ENCODE measurements around a stretch of chr7.

DNA sequence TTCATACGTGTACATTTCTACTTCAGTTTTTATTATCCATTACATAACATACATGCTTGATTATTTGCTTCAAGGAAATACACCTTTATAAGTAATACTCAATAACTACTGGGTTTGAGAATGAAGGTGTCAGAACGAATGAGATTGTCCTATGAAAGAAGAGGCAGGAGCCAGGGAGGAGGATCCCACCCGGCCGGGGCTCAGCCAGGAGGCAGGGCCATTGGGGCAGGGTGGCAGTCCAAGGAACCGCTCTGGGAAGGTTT is 9.1 kb downstream of the TRIM56 start:
- PRO-cap = no peak

- PRO-cap = bidirectional peak, plus-strand start at chr7:101112507, minus-strand start at chr7:101112284
Measured at GRCh38 chr7:101111885-101112675, 14.8 kb upstream of the SERPINE1 start.

- PRO-cap = bidirectional peak, plus-strand start at chr7:101244412, minus-strand start at chr7:101244243
Measured at GRCh38 chr7:101243549-101244529, 1.0 kb downstream of the FIS1 start.

GRCh38 chr7:101322011-101322742 is 565 bp upstream of the IFT22 start:
- PRO-cap = no peak

GRCh38 chr7:101602127-101602739 is 26.9 kb downstream of the MYL10 start:
- PRO-cap = no peak

GRCh38 chr7:101670283-101670604 is 41.1 kb upstream of the MYL10 start:
- PRO-cap = no peak

DNA sequence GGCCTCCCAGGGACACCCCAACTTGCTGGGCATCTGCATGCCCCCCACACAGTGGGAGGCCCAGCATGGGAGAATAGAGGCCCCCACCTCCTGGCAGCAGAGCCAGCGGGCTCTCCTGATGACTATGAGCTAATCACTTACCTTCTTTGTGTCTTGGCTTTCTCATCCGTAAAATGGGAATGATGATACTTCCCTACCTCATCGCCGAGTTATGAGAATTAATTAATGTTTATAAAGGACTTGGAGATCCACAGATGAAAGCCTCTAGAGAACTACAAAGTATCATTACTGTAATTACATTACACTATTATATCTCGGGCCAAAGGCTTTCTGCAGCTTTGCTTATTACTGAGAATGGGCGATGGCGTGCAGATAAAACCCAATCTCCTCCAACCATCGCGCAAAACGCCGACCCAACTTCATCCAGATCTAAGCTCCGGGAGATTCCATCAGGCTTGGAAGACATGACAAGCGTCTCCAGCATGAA is 42.4 kb upstream of the CUX1 start:
- PRO-cap = unidirectional peak, plus-strand start at position 187 of the sequence

DNA sequence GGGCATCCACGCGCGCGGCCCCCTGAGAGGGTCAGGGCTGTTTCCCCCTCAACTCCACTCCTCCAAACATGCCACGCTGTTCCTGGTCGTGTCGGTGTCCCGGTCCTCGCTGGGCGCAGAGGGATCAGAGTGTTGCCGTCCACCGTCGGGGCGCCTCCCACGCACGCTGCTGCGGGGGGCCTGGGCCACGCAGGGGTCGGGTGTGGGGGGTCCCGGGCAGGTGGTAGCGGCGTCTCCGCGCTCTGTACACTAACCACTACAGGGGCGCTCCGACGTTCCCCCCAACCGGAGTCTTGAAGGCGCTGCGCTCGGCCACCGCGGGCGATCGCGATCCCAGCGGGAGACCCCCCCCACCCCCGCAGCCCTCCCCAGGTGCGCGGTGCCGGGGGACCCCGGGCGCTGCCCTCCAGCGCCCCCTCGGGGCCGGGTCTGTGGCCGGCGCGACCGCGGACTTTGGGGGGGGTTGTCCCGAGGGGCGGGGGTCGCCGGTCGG is 2.1 kb upstream of the CUX1 start:
- PRO-cap = no peak

DNA sequence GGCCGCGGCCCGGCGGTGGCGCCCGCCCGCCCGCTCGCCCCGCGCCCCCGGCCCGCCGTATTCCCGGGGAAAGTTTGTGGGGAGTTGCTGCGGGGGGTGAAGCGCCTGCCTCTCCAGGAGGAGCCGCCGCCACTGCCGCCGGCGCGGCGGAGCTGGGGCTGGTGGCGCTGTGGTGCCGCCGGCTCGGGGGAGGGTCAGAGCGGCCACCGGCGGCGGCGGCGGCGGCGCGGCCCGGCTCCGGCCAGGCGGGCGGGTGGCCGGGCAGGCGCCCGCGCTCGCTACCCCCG is 933 bp upstream of the CUX1 start:
- PRO-cap = bidirectional peak, plus-strand start at position 197 of the sequence, minus-strand start at position 134 of the sequence

- PRO-cap = no peak
Measured at GRCh38 chr7:101858844-101859544, 41.6 kb downstream of the CUX1 start.

DNA sequence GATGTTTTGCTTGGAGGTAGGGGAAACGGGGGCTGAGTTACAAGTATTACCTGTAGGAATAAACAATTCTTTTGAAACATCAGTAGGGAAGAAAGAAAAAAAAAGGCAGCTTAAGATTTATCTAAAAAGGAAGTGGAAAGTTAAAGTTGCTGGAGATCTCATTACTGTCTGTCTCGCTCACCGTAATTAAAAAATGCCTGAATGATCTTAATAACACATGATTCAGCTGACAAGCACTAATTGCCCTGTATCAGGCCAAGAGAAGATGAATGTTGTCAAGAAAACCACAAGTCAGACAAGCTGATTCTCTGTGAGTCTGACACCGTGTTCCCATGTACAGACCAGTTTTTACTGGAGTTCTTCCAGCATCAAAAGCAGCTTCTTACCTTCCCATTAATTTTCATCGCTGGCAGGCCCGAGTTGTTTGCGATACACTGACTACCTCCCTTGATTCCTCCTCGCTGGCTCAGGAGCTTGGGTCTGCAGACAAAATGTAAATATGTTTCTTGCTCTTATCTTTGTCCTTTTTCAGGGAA is 63.7 kb downstream of the CUX1 start:
- PRO-cap = no peak

GRCh38 chr7:101923923-101924498 is 106.6 kb downstream of the CUX1 start:
- PRO-cap = no peak

- PRO-cap = no peak
Measured at GRCh38 chr7:101941450-101942411, 124.3 kb downstream of the CUX1 start.

- PRO-cap = no peak
Measured at GRCh38 chr7:102101802-102102113, 184.9 kb upstream of the SH2B2 start.

DNA sequence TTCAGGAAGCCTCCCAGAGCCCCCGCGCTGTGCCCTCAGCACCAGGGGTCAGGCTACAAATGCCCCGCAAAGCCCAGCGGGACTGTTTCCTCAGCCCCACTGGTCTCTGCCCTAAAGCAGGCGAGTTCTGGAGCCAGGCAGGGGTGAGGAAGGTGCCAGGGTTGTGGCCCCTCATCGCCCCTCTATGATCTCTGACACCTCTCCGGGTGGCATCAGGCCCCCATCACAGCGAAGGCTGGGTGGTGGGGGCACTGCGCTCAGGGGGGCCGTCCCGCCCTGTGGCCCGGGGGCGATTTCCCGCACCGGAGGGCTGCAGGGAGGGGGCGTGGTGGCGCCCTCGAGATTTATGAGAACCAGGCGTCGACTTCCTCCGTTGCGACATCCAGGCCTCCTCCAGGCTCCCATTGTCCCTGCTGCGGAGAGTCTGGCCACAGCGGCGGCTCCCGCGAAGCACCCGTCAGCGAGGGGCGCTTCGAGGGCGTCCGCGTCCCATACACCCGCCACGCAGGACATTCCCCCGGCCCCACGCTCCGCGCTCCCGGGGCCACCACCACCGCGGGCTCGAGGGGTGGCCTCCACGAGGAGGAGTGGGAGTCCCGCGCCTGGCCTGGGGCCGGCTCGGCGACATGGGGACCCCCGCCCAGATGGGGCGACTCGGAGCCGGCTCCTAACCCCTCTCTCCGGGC is 566 bp upstream of the SH2B2 start:
- PRO-cap = bidirectional peak, plus-strand start at position 407 of the sequence, minus-strand start at position 280 of the sequence

DNA sequence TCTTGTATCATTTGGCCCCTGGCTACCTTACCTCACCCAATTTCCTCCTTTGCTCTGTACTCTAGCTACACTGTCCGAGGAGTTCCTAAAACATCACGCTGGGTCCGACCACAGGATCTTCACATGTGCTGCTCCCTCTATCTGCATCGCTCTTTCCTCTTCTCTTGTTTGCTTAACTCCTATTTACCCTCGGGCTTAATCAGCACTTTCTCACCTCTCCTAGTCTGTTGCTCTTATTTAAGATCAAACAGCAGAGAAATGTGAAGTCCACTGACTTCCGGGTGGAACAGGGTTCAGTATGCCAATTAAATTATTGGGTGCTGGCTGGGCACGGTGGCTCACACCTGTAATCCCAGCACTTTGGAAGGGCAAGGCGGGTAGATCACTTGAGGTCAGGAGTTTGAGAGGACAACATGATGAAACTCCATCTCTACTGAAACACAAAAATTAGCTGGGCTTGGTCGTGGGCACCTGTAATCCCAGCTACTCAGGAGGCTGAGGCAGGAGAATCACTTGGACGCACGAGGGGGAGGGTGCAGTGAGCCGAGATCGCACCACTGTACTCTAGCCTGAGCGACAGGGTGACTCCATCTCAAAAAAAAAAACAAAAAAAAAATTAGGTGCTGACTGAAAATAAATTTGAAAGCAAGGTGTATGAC is 12.3 kb upstream of the PRKRIP1 start:
- PRO-cap = no peak

DNA sequence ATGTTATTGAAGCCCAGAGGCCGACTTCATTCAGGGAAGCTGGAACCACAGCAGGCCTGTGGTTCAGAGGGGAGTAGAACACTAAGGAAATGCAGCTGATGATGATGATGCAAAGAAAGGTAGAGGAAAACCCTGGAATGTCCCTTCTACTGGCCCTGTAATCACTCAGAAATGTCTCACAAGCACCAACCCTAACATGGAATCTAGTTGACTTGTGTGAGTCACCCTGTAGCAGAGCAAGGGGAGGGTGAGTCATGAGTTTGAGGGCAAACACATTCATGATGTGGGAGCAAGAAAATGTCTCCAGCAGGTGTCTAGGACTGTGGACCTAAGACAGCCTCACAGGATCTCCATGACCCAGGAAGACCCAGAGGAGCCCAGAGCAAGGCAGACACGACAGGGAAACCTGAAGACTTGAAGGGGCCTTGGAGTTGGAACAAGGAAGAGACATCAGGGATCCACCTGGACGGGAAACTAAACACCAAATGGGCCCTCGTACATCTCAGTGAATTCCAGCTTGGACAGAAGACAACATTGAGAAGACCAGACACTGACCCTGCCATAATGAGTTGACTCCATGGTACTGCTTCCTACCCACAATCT is 36.9 kb upstream of the LRRC17 start:
- PRO-cap = no peak

DNA sequence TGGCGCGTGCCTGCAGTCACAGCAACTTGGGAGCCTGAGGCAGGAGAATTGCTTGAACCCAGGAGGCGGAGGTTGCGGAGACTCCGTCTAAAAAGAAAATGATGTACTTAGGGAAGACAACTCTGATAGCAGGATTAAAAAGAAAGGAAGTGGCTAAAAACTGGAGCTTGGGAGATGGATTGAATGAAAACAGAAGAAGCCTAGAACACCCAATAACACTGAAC is 17.0 kb downstream of the NAPEPLD start:
- PRO-cap = unidirectional peak, minus-strand start at position 83 of the sequence

GRCh38 chr7:103308053-103308496 is 10.8 kb downstream of the PMPCB start:
- PRO-cap = no peak

GRCh38 chr7:103369744-103370402 is 22.4 kb downstream of the PSMC2 start:
- PRO-cap = no peak